Anterior vena cava (tissue), 1 donor: ENCODE results near the genes PTPRO and MGST1.

DNA sequence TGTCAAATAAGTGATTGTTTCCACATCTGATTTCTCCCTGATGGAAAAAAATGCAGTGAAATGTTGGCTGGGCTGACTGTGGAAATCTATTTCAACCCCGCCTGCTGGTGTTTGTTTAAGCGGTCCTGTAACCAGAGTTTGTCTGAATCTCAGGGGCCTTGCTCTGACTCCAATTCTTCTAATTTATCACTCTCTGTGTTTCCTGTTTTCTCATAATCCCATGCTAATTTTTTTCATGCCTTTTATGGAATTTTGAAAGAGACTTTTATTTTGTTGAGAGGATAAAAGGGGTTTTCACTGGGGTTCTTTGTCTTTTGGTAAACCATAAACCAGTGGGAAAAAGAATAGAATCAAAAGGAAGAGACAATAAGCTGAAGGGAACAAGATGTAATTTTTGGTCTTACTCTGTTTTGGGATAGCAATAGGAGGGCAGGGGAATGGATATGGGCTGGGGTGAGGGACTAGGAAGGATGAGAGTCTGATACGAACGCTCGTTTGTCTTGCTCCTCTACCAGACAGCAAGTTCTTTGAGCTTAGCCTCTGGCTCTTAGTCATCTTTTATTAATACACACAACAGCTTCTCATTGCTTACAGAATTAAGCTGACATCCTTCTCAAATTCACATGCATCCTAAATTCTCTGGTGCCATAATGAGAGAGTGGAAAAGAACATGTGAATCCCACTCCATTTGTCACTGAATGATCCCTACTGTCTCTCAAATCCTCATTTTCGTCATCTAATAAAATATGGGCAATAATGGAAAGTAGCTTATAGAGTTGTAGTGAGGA lies 8.1 kb upstream of the MGP start:
- PRO-cap: unidirectional peak, minus-strand start at position 529 of the sequence

DNA sequence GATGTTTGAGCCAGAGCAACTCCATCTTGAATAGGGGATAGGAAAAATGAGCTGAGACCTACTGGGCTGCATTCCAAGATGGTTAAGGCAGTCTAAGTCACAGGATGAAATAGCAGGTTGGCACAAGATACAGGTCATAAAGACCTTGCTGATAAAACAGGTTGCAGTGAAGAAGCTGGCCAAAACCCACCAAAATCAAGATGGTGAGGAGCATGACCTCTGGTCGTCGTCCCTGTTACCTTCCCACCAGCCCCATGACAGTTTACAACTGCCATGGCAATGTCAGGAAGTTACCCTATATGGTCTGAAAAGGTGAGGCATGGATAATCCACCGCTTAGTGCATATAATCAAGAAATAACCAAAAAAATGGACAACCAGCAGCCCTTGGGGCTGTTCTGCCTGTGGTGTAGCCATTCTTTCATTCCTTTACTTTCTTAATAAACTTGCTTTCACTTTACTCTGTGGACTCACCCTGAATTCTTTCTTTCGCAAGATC lies 13.6 kb downstream of the ERP27 start:
- PRO-cap: no peak

- PRO-cap: no peak
These were observed 3.4 kb downstream of the ERP27 start for GRCh38 chr12:14934740-14935450.

GRCh38 chr12:14941481-14942999 lies 3.7 kb upstream of the ERP27 start:
- PRO-cap: no peak

DNA sequence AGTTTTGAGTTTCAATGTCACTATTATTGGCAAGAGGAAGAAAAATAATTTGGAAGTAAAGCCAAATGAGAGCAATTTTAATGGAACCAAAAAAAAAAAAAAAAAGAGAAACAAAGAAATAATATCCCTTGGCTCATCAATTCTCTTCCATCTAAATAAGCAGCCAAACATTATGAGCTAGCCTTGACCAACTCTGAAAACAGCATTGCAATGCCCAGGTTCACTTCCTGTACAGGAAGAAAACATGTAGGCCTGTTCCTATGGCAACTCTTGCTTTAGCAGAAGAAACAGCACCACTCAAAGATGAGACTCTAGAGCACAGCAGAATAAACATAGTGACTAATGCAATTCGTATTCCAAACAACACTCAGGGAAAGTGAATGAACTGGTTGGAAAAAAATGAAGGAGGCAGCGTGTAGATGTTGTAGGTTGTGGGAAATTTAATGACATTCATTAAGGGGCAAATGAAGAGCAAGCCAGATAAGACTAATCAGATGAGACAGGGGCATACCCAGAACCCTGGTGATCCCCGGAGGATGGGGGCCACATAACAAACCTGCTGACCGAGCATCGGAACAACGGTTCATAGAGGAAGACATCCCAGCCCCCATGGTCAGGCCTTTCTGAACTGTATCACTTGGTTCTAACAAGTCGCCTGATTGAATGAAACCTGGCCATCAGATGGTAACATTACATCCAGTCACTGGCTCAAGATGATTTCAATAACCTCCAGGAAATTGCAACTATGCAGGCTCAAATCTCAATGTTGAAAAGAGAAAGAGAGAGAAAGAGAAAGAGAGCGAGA lies 9.0 kb downstream of the ARHGDIB start:
- PRO-cap: no peak

GRCh38 chr12:15146642-15147177 lies 74.5 kb downstream of the RERG start:
- PRO-cap: no peak

GRCh38 chr12:15322279-15323216 lies at the start of gene PTPRO:
Gene PTPRO (plus strand): TSS chr12:15322508.
- PRO-cap: no peak

GRCh38 chr12:15618982-15619181 lies 170.3 kb downstream of the EPS8 start:
- PRO-cap: no peak

DNA sequence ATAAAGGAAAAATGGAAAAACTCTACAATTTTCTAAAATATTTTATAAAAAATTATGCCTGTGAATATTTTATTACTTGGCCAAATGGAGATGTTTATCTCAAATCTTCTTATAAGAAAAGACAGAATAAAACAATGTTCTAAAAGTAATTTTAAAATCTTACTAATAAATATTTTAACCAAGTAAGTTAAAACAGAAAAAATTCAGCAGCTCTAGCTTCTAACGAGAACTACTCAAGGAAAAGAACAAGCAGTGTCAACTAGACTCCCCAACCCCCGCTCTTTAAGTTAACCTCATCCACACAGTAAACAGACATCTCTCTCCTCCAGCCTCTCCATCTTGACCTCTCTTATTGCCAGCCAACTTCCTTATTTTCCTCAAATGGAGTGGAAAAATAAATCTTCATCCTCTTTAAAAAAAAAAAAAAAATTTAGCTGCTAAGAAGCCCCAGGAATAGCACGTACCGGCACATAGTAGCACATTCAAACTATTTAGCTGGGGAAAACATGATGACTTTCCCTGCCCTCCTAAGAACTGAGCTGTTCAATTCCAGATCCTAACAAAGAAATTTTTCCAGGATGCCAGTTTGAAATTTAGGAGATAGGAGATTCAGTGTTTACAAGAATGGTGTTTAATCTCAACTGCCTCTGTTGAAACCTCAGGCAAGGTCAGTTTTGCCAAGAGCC lies 90.9 kb downstream of the EPS8 start:
- PRO-cap: unidirectional peak, minus-strand start at position 347 of the sequence

- PRO-cap: no peak
These were observed 83.2 kb downstream of the EPS8 start for GRCh38 chr12:15705954-15706471.

GRCh38 chr12:15780603-15780921 lies 8.6 kb downstream of the EPS8 start:
- PRO-cap: unidirectional peak, minus-strand start at chr12:15780727

- PRO-cap: no peak
These were observed 29.9 kb upstream of the STRAP start for GRCh38 chr12:15852362-15852561.

DNA sequence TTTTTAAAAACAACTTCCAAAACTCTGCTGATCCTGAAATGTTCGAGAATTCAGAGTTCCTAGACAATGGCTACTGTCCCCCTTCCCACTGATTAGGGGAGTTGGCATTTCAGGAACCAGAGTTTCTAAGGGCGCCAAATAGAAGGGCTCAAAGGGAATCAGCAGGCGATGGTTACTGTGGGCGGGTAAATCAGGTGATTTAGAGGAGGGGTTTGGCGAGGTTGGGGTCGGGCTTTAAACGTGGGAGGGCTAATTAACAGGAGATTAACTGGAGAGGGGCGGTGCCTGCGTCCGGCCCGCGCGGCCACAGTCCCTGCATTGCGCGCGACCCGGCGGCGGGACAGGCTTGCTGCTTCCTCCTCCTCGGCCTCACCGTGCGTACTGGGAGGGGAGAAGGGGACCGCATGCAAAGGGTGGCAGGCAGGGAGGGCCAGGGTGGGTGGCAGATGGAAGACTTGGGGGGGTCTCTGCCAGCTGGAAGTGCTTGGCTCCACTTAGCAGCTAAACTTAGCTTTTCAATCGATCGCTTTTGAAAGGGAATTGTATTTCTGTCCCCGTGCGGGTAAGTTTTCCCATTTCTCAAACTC lies at the start of gene MGST1:
Gene MGST1 (plus strand): TSS at position 309 of the 587 bp plus-strand sequence.
- PRO-cap: unidirectional peak, plus-strand start at position 263 of the sequence; bidirectional peak, plus-strand start at position 318 of the sequence, minus-strand start at position 320 of the sequence; bidirectional peak, plus-strand start at position 381 of the sequence, minus-strand start at position 371 of the sequence

- PRO-cap: no peak
These were observed 167.5 kb downstream of the PIK3C2G start for GRCh38 chr12:18428791-18429254.

- PRO-cap: no peak
These were observed 15.7 kb downstream of the CAPZA3 start for GRCh38 chr12:18753351-18754226.

- PRO-cap: no peak
These were observed 69.7 kb upstream of the AEBP2 start for GRCh38 chr12:19369460-19370150.

DNA sequence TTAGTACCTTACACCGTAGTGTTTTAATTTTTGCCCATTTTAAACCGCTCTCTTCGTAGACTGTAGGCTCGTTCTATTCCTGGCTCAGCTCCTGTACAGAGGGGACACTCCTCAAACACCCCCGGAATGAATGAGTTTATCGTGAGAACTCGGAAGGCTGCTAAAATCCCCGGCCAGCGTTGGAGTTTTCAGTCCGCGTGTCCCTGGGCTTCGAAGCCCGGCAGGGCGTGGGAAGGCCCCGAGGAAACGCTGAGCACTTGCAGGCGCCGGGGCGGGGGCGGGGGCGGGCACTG lies 236 bp upstream of the AEBP2 start:
- PRO-cap: no peak

DNA sequence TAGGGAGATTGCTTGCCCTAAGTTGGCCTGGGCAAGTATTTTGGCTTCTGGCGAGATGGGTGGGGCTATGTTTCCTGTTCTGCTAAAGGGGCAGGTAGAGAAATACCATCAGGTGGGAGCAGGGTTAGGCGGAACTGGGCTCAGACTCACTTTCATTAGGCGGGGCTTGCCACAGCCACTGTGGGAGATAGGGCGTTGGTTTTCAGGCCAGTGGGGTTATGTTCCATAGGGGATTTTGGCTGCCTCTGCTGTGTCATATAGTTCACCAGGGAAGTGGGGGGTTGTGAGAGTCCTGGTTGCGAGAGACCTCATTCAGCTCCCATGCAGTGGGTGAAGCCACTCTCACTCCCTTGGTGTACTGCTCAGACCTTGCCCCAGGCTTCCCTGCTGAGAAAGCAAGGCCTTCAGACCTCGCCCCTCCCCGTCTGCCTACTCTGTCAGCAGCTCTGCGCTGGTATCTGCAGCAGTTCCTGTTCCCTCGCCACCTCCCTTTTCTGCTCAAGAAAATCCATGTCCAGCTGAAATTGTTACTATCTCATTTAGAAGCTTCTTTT lies 43.4 kb downstream of the AEBP2 start:
- PRO-cap: no peak

GRCh38 chr12:19711948-19712523 lies 272.7 kb downstream of the AEBP2 start:
- PRO-cap: no peak

- PRO-cap: bidirectional peak, plus-strand start at chr12:20212925, minus-strand start at chr12:20212704
These were observed 155.6 kb upstream of the PDE3A start for GRCh38 chr12:20212492-20213453.